SJSA1 (cell line): ENCODE measurements around the gene RRAS2.

GRCh38 chr11:14336762-14337764 is 21.9 kb downstream of the RRAS2 start:
- RAMPAGE, long total RNA: no peak

DNA sequence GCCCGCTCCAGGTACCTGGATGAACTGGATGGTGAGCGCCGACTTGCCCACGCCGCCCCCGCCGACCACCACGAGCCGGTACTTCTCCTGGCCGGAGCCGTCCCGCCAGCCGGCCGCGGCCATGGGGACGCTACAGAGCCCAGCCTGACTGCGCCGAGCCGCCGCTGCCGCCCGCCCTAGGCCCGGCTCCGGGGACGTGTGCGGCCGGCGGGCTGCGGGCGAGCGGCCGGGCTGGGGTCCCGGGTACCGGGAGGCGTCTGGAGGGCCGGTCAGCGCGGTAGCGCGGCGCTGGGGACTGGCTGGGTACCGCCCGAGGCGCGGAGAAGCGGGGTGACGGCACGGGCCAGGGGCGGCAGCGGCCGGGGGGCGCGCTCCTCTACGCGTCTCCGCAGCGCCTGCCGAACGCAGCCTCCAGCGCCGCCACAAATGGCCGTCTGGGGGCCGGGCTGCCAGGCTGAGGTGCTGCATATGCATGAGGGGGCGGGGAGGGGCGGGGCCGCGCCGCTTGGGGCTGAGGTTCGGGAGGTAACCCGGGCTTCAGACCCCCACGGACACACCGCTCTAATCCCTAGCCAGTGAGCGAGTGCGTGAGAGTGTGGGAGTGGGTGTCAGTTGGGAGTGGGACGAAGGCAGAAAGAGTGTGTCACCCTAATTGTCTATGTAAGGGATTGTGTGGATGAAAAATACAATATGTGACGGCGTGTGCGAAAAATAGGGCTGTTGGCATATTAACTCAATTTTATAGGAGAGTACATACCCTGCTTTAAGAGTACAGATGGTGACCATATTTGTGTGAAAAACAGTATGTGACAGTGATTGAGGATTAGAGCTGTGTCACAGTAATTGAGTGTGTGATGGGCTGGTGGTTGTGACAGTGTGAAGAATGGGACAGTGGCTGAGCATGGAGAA is at the start of gene RRAS2:
TSS of gene RRAS2 (minus strand) at position 436 of the 909 bp plus-strand sequence.
- RAMPAGE, long total RNA: no peak

GRCh38 chr11:14480711-14481194 is 18.9 kb downstream of the COPB1 start:
- RAMPAGE, long total RNA: no peak

DNA sequence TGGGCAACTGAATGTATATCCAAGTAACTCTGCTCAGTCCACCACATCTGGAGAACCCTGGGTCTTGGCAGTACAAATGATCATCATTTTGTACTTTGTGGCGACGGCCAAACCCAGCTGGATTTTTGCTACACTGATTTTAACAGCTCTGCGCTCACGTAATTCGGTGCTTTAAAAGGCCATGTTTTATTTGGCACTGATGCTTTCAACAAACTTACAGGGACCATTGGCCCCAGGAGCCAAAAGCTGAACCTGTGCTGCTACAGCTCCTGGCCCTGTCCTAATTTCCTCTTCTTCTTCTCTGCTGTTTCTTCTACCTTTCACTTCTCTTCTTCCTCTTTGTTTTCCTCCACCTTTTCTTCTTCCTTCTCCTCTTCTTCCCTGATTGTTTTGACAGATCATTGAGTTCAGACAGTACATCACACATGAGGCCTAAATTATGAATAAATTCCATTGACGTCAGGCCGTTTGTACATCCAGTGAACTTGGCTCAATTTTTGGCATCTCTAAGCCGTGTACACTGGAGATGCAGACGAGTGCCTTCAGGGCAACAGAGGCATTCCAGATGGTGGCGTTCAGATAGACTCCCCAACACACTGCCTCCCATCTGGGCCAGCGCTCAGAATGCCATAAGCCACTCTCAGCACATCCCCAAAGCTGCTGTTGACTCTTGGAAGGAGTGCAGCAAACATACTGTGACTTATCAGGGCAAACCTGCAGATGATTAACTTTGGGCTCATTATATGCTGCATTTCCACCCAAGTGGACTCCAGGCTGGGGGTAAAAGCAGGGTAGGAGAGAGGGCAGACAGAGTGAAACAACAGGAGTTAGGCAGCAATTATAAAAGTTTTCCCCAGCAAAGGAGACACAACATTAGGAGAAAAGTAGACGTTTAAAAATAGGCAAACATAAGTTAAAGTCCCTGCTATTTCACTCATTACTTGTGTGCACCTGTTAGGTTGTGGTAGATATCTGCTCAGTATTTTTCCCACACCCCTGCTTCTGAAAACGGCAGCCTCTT is 60.4 kb upstream of the PDE3B start:
- RAMPAGE, long total RNA: no peak

- RAMPAGE, long total RNA: no peak
These were observed 18.7 kb downstream of the PDE3B start for GRCh38 chr11:14662312-14662708.

- RAMPAGE, long total RNA: no peak
These were observed 123.3 kb downstream of the CYP2R1 start for GRCh38 chr11:14768606-14769350.

- RAMPAGE, long total RNA: no peak
These were observed 113.4 kb downstream of the CYP2R1 start for GRCh38 chr11:14778519-14779211.

GRCh38 chr11:15376000-15376424 is 261.3 kb downstream of the INSC start:
- RAMPAGE, long total RNA: no peak

DNA sequence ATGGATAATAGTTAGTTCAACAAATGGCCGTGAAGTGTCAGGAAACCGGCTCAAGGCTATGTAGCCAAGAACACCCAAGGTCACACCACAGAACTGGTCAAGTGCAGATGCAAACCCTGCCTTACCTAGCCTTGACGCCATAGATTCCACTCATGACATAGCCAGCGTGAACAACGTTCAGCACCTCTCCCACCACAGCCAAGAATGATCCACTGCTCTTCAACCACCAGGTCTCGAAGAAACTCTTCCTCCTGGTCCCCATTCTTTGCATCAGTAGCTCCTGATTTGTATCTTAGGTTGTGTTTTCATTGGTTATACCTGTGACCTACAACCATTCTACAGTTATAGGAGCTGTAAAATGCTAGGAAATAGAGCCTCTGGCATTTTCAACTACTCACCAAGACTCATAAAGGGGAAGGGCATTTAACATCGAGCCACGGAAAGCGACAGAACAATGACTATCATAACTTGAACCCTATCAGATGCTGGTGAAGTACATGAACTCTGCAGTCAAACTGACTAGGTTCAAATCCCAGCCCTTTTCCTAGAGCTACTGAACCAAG is 588.2 kb downstream of the SOX6 start:
- RAMPAGE, long total RNA: no peak

DNA sequence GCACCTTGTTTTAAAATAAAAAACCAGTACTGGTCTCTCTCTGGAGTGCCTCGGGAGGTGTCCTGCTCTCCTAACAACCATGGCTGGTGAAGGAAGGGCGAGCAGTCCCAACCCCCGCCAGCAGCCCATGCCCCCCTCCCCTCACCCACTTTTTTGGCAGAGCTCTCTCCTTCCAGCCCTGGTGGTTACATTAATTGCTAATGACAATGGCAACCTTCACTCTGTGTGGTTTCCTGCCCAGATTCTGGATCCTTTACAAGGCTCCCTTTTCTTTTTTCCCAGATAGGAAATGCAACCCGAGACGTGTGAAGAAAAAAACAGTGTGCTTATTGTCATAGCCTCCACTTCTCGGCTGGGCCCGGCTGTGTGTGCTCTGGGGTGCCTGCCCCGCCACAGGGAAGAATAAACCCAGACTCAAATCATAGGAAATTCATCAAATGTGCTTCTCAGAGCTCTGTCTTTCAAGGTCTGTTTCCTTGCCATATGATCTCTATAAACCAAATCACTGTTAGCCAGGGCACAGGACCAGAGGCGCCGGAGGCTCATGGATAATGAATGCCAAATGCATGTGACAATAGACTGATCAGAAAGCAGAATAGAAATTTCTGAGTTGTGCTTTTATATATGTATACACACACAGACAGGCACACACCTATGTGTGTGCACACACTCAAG is 512.9 kb downstream of the SOX6 start:
- RAMPAGE, long total RNA: no peak

DNA sequence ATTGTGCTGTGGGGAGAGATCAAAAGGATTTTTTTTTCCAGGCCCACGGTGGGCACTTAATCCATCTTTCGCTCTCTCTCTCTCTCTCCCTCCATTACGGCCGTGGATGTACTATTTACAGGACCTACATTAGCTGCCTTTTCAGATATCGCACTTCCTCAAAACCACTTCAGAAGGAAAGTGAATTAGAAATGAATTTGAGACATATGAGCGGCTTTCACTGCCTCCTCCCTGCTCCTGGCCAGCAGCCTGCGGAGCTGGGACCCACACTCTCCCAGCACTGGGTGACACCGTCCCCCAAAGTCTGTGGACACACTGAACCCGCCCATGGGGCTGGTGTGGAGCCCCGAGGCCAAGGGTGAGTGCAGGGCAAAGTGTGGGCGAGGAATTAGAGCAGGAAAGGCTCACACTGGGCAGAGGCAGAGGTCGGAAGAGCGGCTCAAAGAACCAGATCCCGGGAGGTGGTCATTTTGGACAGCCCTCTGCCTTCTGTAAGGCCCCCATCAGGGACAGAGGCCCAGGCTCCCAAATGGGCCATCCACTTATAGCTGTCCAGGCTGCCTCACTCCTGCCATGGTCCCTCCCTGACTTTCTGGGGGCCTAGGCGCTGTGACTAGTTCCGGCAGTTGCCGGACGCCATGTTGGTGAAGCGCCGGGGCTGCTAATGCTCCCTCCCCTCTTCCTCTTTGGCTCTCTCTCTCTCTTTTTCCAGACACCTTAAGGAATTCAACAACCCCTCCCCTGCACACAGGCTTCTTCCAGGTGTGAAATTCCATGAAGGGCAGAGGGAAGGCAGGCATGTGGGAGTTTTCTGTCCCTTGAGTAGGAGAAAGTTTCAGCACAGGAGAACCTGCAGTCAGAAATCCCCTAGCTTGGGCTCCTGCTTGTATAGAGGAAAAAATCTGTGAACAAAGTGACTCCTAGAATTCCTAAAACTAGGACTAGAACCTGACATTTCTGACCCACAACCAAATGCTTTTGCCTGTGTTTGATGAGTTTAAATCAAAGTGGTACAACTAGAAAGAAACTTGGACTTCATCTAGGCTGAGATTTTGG is 445.7 kb downstream of the SOX6 start:
- RAMPAGE, long total RNA: no peak

DNA sequence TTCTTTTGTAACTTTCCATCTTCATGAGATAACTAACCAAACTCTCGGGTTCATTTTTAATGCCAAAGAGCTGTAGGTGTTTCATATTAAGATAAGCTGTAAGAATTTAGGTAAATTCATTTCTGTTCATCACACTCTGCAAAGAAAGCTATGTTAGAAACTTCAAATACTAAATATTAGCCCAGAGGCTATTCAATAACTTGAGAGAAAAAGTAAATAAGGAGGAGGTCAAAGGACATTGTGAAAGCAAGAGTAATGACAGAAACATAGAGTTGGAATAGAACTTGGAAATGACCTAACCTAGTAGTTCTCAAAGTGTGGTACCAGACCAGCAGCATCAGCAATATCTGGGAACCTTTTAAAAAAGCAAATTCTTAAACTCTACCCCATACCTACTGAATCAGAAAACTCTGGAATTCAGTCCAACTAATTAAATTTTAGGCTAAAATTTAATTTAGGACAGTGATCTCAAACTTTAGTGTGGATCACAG is 241.4 kb downstream of the SOX6 start:
- RAMPAGE, long total RNA: no peak

DNA sequence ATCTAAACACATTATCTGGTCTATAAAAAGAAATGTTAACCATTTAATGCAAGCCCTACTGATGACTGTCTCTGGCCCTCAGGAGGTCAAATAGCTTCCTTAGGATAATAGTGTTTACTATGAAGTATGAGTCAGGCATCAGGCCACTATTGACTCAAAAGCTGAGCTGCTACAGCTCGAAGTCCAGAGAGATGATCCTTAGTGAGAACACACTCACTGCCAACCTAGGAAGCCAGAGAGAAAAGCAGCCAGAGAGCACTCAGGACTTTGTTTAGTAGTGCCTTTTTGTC is 171.8 kb downstream of the SOX6 start:
- RAMPAGE, long total RNA: no peak

DNA sequence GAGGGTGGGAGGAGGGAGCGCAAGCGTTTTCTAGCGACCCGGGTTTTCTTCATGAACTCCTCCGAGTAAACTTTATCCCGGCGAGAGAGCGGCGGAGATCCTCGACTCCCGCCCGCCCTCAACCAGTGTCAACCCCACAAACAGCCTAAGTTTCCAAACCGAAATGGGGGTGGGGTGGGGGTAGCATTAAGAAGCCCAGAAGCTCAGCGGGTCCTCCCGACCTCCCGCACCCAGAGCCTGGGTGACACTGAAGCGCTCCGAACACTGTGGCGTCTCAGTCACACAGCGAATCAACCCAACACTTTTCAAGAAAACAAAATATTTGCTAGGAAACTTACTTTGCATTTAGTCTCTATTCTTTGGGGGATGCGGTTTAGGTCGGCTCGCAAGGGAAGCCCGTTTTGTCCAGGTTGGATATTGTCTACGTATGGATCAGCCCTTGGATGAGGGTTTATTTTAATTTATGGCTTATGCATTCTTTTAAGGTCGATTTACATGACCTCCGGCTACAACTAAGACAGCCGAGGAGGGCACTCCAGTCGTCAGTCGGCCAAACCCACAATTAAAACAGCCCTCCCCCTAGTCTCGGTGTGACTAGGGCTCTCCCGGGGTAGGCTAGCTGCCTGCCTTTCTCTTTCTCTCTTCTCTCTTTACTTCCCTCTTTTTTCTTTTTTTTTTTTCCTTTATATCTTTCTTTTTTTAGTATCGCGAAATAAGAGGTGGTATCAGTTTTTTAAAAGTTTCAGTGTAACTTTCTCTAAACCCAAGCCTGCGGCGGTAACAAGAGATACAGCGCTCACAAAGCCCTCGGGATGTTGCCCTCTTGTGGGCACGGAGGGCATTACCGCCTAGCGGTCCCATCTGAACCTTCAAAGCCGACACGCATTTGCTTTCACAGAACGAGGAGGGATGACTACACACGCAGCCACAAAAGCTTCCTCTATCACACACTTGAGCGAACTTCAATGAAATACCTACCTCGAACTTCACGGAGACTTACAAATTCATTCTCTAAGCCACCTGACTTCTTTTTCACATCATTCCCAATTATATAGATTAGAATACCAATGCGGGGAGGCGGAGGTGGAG is 132.5 kb upstream of the C11orf58 start:
- RAMPAGE, long total RNA: no peak

GRCh38 chr11:16814833-16815736 is 76.6 kb downstream of the C11orf58 start:
- RAMPAGE, long total RNA: no peak

DNA sequence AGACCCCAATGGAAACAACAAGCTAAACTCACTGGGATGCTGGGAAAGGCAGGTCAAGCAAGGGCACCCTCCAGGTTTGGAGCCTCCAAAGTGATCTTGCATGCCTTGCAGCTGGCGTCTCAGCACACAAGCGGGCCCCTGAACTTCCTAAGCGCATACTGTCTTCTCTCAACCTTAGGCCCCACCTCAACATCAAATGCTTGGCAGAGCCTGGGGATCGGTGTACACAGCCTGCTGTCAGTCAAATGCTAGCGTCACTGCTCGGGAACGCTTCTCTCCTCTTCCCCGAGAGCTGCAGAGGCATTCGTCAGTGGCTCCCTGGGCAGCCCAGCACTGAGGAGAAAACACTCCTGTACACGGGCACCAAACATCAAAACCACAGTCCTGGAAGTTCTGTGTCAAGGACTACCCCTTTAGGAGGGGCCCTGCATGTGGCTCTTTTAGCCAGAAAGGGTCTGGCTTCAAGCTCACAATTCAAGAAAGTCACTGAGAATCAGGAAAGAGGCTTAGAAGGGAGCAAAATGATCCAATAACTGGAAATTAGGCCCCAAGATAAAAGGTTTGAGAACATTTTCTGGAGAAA is 125.0 kb downstream of the C11orf58 start:
- RAMPAGE, long total RNA: no peak

DNA sequence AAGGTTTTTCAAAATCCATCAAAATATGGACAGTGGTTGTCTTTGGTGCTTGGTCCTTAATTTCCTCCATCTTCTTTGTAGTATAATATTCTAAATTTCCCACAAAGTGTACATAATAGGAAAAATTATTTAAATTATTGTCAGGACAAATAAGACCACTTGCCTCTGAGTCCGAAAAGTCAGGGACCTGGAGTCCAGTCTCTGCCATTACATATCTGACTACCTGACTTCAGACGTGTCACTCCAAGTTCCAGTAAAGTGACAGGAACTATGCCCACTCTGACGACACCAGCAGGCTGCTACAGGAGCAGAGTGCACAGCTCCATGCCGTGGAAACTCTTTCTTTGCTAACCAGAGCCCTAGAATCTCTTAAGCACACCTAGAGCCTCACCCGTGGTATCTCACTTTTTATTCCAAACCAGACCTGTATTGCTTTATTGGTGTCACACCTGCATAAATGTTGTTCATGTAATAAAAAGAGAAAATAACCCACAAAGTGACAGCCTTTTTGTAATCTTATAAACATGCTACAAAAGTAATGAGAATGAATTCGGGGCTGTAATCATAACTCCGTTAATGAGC is 93.7 kb downstream of the PLEKHA7 start:
- RAMPAGE, long total RNA: no peak

DNA sequence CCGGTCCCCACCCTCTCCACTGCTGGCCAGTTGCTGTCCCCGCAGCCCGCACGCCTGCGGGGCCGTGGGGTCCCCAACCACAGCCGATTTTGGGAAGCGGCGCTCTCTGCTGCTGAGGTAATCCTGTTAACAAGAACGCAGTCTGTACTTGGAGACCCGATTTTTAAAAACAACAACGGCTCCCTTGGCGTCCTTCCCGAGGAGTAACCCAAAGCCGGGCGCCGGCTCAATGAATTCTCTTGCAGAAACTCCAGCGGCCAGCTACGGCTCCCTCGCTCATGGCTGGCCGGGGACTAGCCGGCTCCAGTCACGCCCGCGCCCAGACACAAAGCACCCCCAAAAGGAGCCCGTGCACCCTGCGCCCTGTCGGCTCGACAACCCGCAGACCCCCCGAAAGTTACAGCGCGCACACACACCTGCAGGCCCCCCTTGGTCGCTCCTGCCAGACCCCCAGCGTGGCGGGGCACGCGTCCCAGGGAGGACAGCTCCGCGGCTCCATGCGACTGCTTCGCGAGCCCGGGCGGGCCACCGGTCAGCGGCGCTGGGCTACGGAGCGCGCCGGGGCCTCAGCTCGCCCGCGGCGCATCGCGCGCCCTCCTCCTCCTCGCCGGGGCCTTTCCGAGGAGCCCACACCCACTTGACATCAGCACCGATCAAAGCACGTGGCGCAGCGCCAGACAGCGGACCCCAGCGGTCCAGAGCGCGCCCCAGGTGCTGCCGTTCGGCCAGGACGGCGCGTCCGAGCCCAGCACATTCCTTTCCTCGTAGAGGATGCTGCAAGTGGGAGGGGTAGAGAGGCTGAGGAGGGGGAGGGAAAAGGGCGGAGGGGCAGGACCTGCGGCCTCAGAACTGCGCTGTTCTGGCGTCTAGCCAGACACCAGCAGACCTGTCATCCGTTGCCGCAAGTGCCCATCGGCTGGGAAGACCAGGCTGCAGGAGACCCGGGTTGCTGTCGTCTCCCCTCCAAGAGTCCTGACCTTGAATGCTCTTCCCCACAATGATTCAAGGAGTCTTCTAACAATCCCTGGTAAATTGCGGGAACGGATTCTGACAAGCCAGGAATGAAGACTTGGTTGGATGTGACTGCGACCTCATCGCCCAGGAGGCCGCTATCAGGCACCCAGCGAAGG is 88.7 kb downstream of the PLEKHA7 start:
- RAMPAGE, long total RNA: no peak

DNA sequence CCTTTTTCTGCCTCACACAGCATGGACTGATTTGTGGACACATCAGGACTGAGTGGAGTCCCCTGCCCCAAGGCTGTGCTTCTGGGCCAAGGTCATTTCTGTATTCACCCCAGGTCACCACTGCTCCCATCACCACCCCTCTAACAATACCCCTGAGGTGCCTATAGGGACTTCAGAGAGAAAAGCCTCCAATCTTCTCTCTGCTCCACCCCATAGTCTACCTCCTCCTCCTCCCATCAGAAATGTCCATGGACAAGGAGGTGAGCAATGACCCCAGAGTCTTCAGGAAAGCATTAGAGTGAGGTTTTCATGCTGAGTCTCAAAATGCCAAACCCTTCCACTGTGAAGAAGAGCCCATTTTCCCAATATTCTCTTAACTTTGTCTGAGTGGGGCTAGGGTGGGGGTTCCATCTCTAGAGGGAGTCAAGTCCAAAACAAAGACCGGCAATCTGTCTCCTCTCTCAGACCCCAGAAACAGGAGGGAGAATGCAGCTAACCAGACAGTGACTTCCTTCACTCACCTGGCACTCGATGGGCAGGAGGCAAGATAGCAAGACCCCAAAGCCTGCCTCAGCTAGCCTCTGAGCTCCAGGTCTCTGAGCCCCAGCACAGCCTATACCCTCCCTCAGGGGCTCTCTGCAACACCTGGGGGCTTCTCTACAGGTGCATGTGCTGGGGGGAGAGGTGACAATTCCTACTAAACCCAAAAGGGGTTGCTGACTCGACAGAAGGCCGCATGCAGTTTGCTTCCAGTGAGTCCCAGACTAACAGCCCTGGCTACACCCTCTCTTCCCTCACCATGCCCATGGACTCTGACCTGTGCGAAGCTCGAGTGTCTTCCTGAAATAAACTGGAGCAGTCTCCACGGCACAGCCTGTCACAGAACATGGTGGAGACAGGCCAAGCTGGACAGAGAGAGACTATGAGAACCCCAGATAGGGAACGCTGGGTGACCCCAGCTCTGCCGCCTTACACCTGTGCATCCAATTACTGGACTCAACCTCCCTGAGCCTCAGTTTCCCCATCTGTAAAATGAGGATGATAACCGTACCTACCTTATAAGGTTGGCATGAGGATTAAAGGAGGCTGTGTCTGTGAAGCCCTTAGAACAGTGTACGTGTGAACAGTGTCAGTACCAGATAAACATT is 16.8 kb downstream of the PLEKHA7 start:
- RAMPAGE, long total RNA: no peak

DNA sequence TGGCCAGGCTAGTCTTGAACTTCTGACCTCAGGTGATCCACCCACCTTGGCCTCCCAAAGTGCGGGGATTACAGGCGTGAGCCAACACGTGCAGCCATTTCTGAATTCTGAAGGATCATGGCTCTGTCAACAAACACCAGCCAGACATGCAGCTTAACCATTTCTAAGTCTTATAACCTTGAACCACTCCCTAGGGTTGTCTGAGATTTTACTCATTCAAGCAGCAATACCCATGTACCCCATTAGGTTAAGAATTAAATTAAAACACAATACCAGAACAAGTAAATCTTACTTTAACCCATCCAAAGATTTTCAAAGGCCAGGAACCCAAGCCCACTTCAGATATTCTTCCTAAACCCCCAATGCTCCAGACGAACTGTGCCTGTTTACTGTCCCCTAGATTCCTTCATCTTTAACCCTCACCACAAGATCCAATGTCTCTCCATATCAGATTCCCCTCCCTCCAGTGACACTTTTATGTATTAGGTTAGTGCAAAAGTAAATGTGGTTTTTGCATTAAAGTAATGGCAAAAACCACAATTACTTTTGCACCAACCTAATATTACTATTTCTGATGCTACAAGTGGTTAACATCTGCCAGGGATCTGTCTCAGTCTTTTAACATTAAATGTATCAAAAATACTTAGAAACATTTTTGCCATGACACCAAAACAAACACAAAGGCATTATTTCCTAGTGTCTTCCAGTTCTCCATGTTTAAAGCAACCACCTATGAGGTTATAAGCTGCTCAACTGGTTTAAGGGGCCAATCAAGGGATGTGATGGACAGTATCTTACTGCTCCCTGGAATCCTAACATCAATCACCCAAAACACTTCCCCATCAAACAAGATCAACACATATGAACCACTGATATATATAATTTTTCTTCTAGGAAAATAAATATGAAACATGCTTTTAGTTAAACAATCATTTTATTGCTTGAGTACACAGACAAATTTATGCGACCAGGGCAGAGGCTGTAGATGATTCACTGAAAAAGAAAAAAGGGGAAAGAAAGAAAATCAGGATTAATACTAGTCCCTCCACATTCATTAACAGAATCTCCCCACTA is 3.7 kb downstream of the RPS13 start:
- RAMPAGE, long total RNA: no peak